AG04449 (cell line): ENCODE measurements around the gene BBS10.

DNA sequence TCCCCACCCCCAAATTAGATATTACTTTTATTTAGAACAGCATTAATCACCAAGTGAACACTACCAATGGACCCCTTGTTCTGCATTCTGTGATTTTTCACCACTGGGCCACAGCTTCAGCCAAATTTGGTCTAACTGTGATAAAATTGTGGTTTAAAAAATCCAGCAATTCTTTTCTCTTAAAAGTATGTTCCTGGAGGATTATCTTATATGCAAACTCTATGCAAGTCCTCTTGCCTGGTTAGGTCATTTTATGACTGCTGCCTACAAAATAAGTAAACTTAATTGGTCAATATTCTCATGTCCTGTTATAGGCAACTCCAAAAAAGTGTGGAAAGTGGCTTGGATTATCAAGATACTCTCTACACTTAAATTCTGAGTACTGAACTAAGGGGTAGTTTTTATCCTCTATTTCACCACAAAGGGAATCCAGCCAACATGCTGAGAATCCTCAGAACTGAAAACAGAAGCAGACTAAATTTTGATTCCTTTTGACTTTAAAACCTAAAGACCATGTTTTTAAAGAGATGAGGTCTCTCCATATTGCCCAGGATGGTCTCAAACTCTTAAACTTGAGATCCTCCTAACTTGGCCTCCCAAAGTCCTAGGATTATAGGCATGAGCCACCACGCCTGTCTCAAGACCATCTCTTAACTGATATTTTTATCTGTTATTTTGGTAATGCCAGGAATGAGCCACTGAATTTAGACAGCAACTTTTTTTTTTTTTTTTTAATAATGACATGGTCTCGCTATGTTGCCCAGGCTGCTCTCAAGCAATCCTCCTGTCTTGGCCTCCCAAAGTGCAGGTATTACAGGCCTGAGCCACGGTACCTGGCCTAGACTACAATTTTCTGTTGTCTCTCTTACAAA lies 59.8 kb downstream of the ZFC3H1 start:
- RRBS, result no CpG with 5 or more reads among the region's 3 CpGs

- RRBS, result no CpG with 5 or more reads among the region's 3 CpGs
Measured at GRCh38 chr12:71650765-71651678, 12.6 kb downstream of the ZFC3H1 start.

- RRBS, result no CpG with 5 or more reads among the region's 2 CpGs
Measured at GRCh38 chr12:71658565-71659796, 4.7 kb downstream of the ZFC3H1 start.

DNA sequence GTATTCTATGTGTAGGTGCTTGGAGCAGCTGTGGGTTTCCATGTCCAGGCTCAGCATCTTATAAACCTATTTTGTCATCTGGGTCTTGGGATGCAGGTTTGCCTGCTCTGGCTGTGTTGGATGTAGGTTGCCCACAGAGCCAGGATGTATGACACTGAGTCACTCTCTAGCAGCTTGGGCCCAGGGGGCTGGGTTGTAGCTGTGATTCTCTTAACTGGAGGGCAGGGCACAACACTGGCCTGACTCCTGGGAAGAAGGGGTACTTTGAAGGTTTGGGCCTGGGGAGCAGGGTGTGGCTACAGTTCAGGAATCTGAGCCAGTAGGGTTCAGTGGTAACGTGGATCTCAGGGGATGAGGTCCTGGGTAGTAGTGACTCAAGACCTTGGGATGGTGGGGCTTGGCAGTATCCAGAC lies 25.6 kb downstream of the TBC1D15 start:
- RRBS, result no CpG with 5 or more reads among the region's 1 CpG

GRCh38 chr12:72274821-72275461 lies 2.8 kb downstream of the TRHDE start:
- RRBS, result no CpG with 5 or more reads among the region's 1 CpG

DNA sequence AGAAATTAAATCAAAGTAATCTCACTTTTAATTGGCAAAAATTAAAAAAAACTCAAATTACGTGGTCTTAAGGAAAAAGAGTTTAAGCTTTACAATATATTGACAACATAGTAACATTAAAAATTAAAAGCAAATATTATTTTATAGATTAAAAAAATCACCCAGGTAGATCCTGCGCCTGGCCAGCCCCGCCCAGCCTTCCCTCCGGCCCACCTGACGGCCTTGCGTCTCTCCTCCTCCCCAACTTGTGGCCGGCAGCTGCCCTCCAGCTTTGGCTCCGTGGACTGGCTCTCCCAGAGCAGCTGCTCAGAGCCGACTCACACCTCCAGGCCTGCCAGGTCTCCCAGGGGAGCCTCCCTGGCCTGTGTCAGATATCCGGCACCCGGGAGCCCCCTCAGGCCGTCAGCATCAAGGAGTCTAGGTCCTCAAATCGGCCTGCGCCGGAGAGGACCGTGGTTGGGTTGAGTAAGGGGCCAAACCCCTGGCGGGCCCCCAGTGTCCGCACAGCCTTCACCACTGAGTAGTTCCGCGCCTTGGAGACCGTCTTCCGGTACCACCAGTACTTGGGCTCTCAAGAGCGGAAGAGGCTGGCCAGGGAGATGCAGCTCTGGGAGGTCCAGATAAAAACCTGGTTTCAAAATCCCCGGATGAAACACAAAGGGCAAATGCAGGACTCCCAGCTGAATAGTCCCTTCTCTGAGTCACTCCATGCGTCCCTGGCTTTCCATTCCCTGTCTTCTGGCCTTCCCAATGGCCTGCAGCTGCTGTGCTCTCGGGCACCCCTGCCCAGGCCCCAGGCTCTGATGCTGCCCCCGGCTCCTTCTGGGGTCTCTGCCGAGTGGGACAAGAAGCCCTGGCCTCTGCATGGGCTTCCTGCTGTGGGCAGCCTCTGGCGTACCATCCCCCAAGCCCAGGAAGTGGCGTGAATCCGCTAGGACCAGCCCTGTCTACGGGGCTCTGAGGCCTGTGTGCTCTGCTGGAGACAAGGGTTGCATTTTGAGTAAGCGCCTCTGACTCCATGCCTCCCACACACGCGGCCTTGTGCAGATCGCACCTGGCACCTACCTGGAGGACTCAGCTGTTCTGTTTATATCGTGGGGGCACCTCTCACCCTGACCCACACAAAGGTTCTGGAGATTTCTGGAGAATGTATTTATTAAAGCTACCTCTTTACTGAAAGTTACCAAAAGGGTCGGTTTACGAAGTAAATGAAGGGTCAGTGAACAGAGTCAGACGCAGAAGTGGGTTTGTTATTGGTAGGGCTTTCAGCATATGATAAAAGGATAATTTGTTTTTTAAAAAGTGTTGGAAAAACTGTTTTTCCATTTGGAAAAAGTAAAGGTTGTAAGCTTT lies 245.1 kb upstream of the ATXN7L3B start:
- RRBS, result 95% methylated on average over 4 of the region's 40 CpGs

DNA sequence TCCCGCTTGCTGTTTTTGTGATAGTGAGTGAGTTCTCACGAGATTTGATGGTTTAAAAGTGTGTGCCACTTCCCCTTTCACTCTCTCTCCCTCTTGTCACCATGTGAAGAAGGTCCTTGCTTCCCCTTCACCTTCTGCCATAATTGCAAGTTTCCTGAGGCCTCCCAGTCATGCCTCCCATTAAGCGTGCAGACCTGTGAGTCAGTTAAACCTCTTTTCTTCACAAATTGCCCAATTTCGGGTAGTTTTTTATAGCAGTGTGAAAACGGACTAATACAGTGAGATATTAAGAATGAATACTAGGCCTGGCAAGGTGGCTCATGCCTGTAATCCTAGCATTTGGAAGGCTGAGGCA lies 2.0 kb upstream of the ATXN7L3B start:
- RRBS, result no CpG with 5 or more reads among the region's 5 CpGs

DNA sequence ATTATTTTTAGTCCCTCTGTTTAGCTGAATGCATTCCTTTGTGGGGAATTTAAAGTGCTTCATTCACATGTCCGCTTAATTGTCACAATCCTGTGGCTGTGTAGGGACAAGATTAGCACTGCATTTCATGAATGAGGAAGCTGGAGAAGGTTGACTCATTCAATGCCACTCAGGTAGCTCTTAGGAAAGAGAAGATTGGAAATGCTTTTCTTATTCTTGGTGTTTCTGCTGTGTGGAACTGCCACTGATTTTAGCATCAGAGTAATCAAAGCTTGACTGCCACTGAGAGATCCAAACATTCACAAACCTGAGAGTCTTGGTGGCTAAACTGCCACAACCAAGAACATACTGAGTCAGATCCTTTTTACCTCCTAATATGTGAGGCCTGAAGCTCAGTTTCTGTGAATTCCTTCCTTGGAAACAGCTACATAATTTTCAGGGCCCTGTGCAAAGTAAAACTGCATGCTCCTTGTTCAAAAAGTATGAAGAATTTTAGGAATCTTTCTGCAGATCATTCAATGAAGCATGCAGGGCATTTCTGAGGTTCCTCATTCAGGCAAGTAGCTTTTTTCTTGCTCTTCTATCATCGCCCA lies 42.2 kb upstream of the KRR1 start:
- RRBS, result no CpG with 5 or more reads among the region's 2 CpGs

DNA sequence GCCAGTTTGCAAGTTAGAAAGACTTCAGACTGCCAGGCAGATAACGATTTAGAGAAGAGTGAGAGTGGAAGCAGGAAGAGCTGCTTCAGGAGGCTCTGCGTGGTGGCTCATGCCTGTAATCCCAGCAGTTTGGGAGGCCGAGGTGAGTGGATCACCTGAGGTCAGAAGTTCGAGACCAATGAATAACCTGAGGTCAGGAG lies 55.1 kb upstream of the KRR1 start:
- RRBS, result no CpG with 5 or more reads among the region's 4 CpGs

DNA sequence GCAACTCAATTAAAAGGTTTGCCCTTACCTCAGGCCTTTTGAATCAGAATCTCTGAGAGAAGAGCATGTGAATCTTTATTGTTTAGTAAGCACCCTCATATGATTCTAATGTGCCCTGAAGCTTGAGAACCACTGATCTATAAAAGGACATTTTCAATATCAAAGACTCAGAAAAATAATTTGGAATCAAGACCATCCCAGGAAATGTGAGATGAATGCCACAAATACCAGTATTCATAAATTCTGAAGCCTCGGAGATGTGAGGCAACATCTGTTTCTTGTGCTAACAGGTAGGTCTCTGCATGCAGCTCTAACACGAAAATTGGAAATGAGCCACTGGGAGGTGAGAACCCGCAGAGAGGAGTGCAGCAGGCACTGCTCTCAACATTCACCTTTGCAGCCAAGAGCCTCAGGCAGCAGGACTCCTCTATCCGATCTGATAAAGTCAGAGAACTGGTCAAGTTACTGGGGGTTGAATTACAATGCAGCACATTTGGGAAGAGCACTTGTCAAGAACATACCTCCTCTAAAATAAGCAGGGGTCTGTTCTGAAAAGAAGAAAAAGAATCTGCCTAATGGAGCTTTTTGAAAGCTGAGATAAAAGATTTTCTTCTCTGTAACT lies 209.4 kb upstream of the KRR1 start:
- RRBS, result no CpG with 5 or more reads among the region's 4 CpGs

GRCh38 chr12:75820727-75821211 lies 263.7 kb downstream of the NAP1L1 start:
- RRBS, result no CpG with 5 or more reads among the region's 8 CpGs

DNA sequence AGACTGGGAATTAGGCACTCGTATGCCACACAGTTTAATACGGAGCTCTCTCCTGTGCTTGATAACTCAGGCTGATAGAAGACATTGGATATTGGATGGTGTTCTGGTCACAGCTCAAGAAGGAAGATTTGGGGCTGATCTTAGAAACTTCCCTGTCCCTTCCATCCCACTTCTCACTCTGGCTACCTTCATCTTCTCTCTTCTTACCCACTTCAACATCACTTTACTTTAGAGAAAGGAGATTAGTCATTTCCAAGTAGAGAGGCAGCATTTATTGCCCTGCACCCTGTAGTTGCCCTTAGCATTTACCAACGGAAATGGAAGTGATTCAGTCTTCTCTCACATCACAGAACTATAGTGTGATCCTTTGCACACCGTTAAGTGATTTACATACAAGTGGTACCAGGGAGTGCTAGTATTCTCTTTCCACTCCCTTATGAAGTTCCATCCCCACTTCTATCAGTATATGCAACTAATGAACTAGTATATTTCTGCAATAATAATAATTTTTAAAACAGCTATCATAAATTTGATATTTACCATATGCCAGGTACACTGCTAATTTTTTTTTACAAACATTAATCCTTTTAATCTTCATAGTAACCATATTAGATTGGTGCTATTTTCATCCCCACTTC lies 105.3 kb downstream of the NAP1L1 start:
- RRBS, result no CpG with 5 or more reads among the region's 4 CpGs

DNA sequence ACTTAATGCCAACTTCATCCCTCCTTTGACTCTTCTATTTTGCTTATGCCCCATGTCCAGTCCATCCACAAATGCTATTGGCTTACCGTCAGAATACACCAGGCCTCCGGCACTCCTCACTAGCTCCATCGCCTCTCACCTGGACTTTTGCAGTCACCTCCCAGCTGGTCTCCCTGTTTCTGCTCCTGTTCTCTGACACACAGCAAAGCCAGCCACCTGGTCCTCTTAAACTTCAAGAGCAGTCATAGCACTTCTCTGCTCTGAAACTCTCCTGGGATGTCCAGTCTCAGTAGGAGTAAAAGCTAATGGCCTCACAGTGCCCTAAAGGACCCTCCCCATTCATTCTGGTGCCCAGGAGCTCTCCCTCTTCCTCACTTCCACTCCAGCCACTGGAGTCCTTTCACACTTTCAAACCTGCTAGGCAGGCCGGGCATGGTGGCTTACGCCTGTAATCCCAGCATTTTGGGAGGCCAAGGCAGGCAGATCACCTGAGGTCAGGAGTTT lies 100.8 kb downstream of the NAP1L1 start:
- RRBS, result no CpG with 5 or more reads among the region's 5 CpGs

DNA sequence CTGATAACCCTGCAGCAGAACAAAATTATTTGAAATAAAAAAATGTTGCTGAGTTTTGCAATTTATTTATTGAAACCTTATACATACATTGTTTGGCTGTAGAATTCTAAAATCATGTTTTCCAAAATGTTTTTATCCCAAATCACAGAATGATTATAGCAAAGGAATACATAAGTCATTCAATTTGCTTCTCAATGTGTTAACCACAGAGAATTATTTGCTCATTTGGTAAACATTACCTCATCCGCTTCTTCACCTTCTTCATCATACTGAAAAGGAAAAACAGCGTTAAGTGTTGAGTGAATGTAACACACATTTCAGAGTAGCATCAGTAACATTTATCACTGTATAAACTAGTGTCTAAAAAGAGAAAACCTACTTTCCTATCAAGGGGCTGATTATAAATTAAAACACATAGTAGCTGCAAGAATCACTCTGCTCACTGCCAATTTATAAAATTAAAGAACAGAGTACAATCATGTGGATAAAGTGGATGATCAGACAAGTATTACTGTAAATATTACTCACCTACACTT lies 34.9 kb downstream of the NAP1L1 start:
- RRBS, result no CpG with 5 or more reads among the region's 2 CpGs

DNA sequence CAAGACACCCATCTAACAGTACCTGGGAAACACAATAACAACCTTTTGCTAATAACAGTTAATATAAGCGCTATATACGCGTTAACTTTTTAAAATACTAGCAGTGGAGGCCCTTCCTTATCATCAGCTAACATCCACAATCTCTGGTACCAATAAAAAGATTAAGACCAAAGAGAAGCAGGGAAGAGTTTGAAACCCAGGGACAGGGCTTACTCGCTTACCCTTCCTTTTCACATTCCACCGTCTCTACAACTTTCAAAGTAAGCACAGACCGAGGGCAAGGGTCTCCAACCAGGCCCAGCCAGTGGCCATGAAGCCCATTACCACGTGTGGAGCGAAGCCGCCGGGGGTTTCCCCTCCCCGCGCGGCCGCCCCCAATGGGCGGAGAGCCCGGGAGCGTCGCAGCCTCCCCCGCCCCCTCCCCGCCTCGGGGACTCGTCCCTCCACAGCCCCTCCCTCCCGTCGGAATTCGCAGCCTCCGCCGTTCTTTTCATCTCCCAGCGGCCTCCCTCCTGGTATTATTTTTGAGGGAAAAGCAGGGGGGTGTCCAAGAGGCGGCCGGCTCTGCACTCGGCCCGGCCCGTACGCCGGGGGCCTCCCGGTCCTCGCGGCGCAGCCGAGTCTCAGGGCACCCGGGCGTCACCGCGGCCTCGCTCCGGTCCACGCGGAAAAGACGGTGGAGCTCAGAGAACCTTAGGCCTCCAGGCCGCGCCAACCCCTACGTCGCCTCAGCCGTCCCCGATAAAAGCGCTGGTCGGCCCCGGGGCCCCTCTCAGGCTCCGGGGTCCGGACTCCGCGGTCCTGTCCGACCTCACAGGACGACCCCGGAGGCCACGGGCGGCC lies 652 bp downstream of the NAP1L1 start:
- RRBS, result 2% methylated on average over 17 of the region's 67 CpGs

DNA sequence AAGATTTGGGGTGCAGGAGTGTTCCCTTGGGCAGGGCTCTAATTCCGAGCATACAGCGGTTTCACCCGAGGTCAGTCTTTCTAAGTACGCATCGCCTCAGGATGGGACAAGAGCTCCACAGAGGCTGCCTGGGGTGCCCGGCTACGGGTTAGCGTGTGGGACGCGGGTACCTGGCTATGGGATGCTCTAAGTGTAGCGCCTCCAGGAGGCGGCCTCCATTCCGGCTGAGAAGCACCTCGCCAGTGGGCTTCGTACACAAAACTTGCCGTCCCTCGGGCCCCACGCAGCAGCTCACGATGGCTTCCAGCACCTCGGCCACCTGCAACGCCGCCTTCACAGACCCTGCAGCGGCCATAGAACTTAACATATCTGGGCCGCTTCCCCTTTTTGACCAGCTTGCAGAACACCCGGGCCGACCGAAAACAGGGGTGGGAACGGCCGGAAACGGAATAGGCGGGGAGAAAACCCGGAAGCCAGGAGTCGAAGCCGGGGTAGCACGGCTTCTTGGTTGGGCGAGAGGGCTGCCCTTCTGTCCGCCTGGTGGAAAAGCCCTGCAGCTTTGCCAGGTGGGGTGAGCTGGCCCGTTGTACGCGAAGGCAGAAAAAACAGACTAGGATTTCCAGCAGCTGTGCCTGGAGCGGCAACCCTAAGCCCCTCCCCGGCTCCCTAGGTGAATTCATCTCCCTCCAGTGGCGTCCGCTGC lies at the start of gene BBS10:
Gene BBS10, minus strand, starts transcription at position 424 of the 703 bp plus-strand sequence.
- RRBS, result under 1% methylated on average over 8 of the region's 44 CpGs

- RRBS, result no CpG with 5 or more reads among the region's 3 CpGs
Measured at GRCh38 chr12:76368891-76369492, 20.8 kb upstream of the BBS10 start.

DNA sequence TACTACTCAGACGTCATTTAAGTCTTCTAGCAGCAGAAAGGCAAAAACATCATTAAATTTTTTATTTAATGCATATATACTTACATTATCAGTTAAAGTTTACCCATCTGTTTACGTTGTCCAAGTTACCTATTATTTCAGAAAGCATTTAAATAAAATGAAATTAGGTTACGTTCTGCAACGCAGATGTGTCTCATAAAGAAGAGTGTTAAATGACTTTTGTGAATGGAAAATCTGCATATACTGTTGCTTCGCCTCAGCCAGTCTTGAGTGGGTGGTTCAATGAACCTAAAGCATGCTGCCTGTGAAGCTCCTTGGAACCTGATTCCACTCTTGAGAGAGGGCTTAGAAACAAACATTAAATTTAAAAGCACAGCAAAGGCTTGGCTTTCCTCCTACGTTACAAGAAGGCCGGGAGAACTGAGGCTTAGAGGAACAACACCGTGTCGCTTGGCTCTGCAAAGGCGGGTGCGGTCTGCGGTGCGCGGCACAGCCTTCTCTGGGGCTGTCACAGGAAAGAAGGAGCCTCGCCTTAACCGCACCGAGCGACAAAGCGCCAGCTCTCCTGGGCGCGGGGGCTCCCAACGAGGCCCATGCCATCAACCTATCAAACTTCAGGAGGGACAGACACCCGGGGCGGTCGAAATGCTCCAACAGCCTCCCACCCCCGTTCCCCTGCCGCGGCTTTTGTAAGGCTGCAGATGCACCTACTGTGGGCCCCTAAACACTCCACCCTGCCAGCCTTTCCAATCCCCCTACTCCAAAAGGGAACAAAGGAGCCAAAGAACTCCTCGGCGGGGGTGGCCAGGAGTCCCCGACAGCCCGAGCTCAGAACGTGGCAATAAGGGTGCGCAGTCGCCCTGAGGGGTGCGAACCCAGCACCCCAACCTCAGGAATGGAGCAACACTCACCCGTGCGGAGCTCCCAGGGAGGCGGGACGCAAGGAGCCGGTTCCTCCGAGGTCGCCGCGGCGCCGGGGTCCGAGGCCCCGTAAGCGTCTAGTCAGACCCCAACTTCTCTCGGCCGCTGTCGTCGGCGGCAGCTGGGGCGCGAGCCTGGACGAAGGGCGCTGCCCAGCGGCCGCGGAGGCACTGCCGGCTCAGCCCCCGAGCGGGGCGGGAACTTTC lies 722 bp downstream of the OSBPL8 start:
- RRBS, result 3% methylated on average over 4 of the region's 66 CpGs

DNA sequence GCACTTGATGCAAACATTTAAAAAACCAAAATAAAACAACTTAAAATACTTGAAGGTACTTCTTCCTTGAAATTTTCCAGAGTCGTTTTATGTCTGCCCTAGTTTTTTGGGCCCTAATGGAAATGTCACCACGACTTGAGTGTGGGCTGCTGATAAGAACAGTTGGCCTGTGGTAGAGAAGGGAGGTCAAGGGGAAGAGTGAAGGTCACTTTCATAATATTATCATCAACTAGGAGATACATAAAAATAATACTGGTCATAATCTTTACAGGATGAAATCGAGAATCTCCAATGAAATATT lies 23.1 kb downstream of the ZDHHC17 start:
- RRBS, result no CpG with 5 or more reads among the region's 3 CpGs